Heart left ventricle (tissue), 7 donors: ENCODE results near the gene GPR25.

DNA sequence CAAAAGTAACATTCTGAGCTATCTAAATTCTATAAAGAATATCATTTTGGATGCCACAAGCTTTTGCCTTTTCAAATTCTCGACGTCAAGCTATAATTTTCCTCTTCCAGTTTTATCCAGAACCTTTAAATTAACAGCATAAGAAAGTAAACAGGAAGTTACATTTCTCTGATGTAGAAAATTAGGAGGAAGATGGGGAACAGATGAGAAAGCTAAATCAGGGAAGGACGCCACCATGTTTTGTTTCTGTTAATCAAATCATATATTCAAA lies 8.9 kb upstream of the CAMSAP2 start:
- PRO-cap, 6 experiments = peak in 1 of 6 experiments; most common plus-strand start position 206 of the sequence (in 1)
- RAMPAGE, long total RNA, 2 experiments = no peak in any of the 2 experiments
- RRBS = no CpG with 5 or more reads among the region's 3 CpGs

DNA sequence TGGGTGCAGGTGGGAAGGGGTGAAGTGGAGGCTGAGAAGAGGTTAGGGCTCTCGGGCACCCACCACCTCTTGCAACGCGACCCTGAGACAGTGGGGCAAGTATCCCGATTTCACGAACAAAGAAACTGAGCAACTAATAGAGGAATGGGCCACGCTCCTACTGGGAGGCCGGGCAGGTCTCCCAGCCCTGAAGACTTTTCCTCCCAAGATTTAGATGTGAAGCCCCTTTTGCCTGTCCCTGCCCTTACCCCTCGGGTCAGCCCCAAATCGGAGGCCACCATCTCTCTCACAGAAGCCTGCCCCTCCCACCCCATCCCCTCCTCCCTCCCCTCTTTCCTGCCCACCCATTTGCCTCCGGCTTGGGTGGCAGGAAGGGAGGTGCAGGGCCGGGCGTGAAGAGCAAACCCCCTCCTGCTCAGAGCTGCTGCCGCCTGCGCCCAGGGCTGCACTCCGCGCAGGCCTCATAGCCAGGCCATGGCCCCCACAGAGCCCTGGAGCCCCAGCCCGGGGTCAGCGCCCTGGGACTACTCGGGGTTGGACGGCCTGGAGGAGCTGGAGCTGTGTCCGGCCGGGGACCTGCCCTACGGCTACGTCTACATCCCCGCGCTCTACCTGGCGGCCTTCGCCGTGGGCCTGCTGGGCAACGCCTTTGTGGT lies at the start of gene GPR25:
Gene GPR25, plus strand, starts transcription at position 418 of the 656 bp plus-strand sequence.
- PRO-cap, 6 experiments = no peak in any of the 6 experiments
- RAMPAGE, long total RNA, 2 experiments = no peak in any of the 2 experiments
- RRBS = 13% methylated on average over 10 of the region's 30 CpGs

DNA sequence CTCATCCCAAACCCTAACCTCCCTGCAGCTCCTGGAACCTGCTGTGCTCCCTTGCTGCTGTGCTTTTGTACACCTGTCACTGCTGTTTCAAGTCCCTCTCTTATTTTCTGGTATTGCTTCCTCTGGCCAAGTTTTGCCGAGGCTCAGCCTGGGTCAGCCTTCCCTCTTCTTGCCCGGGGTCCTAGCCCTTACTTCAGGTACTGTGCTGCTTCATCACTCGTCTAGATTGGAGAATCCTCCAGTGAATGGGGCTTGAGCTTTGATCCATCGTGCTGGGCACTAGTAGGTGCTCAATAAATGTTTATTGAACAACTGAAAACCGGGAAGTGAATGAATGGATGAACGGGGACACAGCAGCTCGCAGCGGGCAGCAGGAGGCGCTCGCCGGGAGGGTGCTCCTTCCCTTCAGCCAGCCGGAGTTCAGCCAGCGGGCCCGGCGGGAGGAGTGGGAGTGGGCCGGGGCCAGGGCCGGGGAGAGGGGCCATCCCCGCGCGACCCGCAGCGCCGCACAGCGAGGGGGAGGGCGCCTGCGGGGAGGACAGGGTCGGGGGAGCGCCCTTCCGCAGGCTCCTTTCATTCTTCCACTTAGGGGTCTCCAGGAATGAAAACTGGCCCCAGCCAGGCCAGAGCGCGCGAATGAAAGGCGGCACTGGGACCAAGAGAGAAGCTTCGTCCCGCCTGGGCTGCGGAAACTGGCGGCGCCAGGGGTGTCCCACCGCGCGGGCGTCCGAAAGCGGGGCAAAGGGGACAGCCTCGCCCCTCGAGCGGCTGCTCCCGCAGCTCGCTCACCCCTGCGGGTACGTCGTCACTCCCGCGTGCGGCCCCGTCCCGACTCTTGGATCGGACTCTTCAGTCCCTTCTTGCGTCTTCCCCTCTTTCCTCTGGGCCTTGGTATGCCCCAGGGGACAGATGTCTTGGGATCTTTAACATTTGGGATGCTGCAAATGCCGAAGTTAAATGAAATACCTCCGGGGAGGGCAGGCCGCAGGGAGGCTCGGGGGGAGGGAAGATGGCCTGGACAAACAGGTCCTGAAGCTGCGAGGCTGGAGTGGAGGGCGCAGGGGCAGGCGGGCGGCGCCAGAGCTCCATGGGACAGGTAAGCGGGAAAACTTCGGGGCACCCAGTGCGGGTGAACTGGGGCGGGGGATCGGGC lies 3.7 kb upstream of the INAVA start:
- PRO-cap, 6 experiments = no peak in any of the 6 experiments
- RAMPAGE, long total RNA, 2 experiments = no peak in any of the 2 experiments
- RRBS = 5% methylated on average over 7 of the region's 73 CpGs

DNA sequence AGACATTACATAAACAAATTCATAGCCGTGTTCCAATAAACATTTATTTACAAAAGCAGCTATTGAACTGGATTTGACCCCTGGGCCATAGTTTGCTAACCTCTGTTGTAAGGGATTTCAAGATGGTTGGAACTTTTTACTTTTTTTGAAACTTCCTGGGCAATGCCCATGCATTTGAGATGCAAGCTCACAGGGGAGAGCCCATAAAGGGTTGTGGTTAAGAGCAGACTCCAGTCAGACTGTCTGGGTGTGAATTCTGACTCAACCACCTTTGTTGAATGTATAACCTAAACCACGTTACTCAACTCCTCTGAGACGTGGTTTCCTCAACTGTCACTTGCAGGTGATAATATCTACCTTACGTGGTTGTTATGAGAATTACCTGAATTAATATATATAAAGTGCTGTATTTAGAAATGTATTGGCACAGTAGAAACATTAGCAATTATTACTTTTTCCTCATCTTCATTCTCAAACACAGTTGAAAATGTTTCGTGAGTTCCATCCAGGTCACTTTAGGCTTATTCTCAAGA lies 11.1 kb downstream of the INAVA start:
- PRO-cap, 6 experiments = no peak in any of the 6 experiments
- RAMPAGE, long total RNA, 2 experiments = no peak in any of the 2 experiments
- RRBS = no CpG with 5 or more reads among the region's 5 CpGs

GRCh38 chr1:200993010-200993345 lies 30.5 kb downstream of the KIF21B start:
- PRO-cap, 6 experiments = no peak in any of the 6 experiments
- RAMPAGE, long total RNA, 2 experiments = no peak in any of the 2 experiments
- RRBS = no CpG with 5 or more reads among the region's 7 CpGs

- PRO-cap, 6 experiments = no peak in any of the 6 experiments
- RAMPAGE, long total RNA, 2 experiments = no peak in any of the 2 experiments
- RRBS = under 1% methylated on average over 8 of the region's 14 CpGs
Observed at GRCh38 chr1:201153385-201154127, 718 bp downstream of the TMEM9 start.

GRCh38 chr1:201170365-201171071 lies 16.2 kb upstream of the TMEM9 start:
- PRO-cap, 6 experiments = peak in 6 of 6 experiments; most common plus-strand start chr1:201170917 (in 4); most common minus-strand start chr1:201170797 (in 4)
- RAMPAGE, long total RNA, 2 experiments = no peak in any of the 2 experiments
- RRBS = 2% methylated on average over 16 of the region's 27 CpGs

DNA sequence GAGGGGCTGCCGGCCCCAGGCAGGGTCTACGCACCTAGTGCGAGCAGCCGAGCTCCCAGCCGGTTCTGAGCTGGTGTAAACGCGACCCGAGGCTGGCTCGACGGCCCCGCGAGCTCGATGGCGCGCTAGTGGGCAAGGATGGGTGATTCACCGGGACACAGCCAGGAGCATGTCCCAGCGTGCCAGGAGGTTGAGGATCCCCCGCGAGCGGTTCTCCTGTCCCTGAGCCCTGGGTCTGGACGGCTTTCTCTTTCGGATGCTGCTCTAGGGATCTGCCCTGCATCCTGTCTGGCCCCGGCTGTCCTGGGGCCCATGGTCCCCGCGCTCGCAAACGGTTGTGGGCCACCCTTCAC lies 678 bp downstream of the PKP1 start:
- PRO-cap, 6 experiments = no peak in any of the 6 experiments
- RAMPAGE, long total RNA, 2 experiments = no peak in any of the 2 experiments
- RRBS = 27% methylated on average over 11 of the region's 27 CpGs

GRCh38 chr1:201285544-201286270 lies 2.4 kb downstream of the PKP1 start:
- PRO-cap, 6 experiments = no peak in any of the 6 experiments
- RAMPAGE, long total RNA, 2 experiments = no peak in any of the 2 experiments
- RRBS = no CpG with 5 or more reads among the region's 9 CpGs

DNA sequence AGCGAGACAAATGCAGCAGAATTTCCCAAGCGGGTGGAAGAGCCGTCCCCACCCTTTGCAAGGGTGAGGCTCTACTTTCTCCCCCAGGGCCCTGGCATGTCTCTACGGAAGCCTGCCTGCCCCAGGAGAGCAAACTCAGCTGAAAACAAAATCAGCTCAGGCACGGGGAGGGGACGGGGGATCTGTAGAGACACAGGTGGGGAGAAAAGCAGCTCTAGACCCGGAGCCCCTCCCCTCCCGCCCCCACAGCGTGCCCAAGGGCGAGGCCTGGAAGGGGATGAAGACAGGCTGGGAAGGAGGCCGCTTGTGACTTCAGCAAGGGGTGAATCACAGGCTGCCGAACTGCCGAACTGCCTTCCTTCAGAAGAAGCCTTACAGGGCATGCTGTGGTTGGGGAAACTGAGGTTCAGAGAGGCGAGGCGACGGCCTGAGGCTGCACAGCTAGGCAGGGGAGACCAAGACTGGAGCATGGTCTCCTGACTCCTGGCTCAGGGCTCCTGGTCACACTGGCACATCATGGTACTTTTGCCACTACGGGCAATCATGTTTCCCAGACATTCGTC lies 19.3 kb downstream of the PKP1 start:
- PRO-cap, 6 experiments = no peak in any of the 6 experiments
- RAMPAGE, long total RNA, 2 experiments = no peak in any of the 2 experiments
- RRBS = no CpG with 5 or more reads among the region's 18 CpGs

DNA sequence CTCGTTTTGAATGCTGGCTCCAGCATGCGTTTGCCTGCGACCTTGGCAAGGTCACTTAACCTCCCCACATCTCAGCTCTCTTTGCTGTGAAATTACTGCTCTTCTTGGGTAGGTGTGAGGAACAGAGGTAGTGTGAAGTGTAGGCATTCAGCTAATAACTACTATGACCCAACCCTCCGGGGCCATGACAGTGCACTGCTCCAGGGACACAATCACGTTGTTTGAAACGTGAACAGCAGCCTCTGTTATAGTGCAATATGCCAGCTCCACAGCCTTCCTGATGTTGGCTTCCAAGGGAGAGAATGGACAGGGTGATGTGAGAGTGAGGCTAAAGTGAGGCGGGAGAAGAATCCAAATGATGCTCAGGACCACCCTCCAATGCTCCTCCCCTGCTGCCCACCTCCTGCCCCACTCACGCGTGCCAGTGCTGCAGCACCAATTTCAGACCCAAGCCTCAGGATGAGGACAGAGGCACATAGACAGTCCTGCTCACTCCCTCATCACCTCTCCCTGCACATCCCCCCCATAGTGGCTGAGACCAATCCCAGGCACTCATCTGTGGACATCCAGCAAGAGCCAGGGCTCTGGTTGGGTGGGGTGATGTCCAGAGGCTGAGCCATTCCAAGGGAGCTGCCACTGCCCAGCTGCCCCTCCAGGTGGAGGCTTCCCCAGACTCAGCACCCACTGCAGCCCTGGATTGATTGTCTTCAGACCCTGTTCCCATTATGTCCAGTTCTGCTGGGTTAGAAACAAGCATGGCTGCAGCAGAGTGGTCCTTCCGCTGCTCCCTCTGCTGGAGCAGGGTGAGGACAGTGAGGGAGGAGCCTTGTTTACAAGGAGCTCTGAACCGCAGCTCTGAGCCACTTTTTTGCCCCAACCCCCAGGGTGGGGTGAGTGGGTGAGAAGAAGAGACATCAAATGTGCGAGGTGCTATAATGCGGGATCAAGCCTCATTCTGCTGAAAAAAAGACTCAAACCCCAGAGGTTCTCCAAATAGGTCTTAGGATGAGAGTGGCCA lies 2.6 kb downstream of the TNNT2 start:
- PRO-cap, 6 experiments = peak in 6 of 6 experiments; most common plus-strand start position 90 of the sequence (in 1); most common minus-strand start position 216 of the sequence (in 2)
- RAMPAGE, long total RNA, 2 experiments = no peak in any of the 2 experiments
- RRBS = no CpG with 5 or more reads among the region's 13 CpGs

DNA sequence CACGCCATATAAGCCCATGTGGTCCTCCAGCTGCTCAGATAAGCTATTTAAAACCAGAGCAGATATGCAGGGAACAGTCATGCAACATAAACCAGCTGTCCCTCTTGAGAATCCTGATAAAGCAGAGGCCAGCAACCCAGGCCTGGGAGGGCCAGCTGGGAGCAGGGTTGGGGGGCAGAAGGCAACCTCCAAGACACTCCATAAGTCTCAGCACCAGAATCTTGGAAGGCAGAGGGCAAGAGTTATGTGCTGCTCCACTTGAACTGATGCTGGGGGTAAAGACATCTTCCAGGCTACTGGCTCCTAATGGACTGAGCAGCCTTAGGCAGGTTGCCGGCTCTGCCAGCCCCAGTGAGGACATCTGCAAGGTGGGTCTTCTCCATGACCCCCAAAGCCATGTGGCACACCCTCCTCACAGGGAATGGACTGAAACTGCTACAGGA lies 405 bp upstream of the TNNT2 start:
- PRO-cap, 6 experiments = peak in 6 of 6 experiments; most common plus-strand start position 154 of the sequence (in 4)
- RAMPAGE, long total RNA, 2 experiments = start-site peak on the plus strand in 1 of 2 experiments, centred at position 171 of the sequence, 8 reads per replicate
- RRBS = no CpG with 5 or more reads among the region's 2 CpGs

DNA sequence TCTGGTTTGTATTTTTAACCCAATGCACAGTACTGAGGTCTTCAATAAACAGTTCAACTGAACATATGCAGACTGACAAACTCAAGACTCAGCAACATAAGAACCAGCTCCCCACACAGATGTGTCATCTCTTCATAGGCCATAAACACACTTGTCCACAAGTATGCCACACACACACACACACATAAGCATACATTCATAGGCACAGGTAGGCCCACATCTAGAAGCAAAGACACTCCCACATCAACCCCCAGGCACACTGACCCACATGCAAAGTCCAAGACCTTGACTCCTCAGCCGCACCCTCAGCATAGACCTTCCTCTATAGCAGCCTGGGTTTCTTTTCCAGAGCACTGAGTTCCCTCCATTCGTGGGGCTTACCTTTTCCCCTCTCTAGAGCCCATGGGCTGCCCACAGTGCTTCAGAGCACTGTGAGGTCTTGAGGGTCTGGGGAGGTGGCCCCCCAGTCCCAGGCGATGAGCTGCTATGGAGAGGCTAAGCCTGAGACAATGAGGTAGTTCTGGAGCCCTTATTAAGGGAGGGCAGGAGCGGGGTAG lies 1.4 kb downstream of the LAD1 start:
- PRO-cap, 6 experiments = no peak in any of the 6 experiments
- RAMPAGE, long total RNA, 2 experiments = no peak in any of the 2 experiments
- RRBS = no CpG with 5 or more reads among the region's 4 CpGs

GRCh38 chr1:201426275-201426795 lies 4.8 kb upstream of the TNNI1 start:
- PRO-cap, 6 experiments = peak in 1 of 6 experiments; most common plus-strand start chr1:201426655 (in 1); most common minus-strand start chr1:201426406 (in 1)
- RAMPAGE, long total RNA, 2 experiments = no peak in any of the 2 experiments
- RRBS = no CpG with 5 or more reads among the region's 14 CpGs

DNA sequence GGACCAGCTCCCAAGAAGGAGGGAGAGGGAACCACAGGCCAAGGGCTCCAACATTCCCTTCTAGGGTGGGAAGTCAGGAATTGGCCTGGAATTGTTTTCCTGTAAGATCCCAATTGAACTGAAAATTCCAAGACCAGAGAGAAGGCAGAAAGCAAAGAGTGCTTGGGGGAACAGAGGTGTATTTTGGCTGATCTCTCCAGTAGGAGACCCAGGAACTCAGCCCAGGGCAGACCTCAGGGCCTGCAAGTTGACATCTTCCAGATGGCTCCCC lies 14.9 kb downstream of the CSRP1 start:
- PRO-cap, 6 experiments = no peak in any of the 6 experiments
- RAMPAGE, long total RNA, 2 experiments = no peak in any of the 2 experiments

DNA sequence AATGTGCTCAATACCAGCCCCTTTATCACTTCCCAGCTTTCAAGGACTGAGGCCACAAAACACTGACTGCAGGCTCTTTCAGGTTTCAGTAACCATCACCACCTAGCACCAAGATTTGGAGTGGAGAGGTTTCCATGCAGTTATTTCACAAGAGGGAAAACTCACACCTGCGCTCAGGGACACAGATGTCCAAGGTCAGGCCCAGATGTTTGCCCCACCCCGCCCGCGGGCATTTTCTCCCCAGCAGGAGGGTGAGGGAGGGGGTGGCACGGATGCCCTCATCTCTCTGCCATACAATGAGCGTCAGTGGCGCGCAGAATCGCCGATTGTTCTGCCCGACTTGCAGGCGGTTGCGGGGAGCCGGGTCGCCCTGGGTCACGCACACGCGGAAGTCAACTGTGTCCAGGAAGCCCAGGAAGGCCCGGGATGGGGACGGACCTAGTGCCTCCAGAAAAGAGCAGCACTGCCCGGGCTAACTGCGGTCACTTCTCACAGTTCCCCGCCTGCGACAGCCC lies 409 bp downstream of the CSRP1 start:
- PRO-cap, 6 experiments = peak in 1 of 6 experiments; most common plus-strand start position 399 of the sequence (in 1)
- RAMPAGE, long total RNA, 2 experiments = no peak in any of the 2 experiments
- RRBS = 1% methylated on average over 11 of the region's 24 CpGs

GRCh38 chr1:201538586-201538848 lies 410 bp upstream of the NAV1 start:
- PRO-cap, 6 experiments = peak in 6 of 6 experiments; most common minus-strand start chr1:201538822 (in 6)
- RAMPAGE, long total RNA, 2 experiments = no peak in any of the 2 experiments
- RRBS = 4% methylated on average over 6 of the region's 20 CpGs

GRCh38 chr1:201562823-201563352 lies 24.0 kb downstream of the NAV1 start:
- PRO-cap, 6 experiments = no peak in any of the 6 experiments
- RAMPAGE, long total RNA, 2 experiments = no peak in any of the 2 experiments
- RRBS = no CpG with 5 or more reads among the region's 17 CpGs

GRCh38 chr1:201739044-201740163 lies 89.6 kb upstream of the IPO9 start:
- PRO-cap, 6 experiments = peak in 6 of 6 experiments; most common plus-strand start chr1:201739900 (in 6); most common minus-strand start chr1:201739801 (in 4)
- RAMPAGE, long total RNA, 2 experiments = start-site peak on the plus strand in 1 of 2 experiments, at chr1:201739313-201739900 at its widest, 34 to 197 reads per replicate
- RRBS = 3% methylated on average over 12 of the region's 55 CpGs

GRCh38 chr1:201740164-201740487 lies 88.8 kb upstream of the IPO9 start:
- PRO-cap, 6 experiments = peak in 6 of 6 experiments; most common plus-strand start chr1:201740413 (in 2); most common minus-strand start chr1:201740298 (in 3)
- RAMPAGE, long total RNA, 2 experiments = no peak in any of the 2 experiments
- RRBS = 1% methylated on average over 2 of the region's 22 CpGs